NCI-H460 (cell line): ENCODE results near the genes DMD and MAGEB16.

GRCh38 chrX:30830551-30831783, 58.1 kb downstream of the TAB3 start:
RAMPAGE:
- cytosol, long total RNA: no peak
- long total RNA: no peak
- nucleus, long total RNA: no peak

DNA sequence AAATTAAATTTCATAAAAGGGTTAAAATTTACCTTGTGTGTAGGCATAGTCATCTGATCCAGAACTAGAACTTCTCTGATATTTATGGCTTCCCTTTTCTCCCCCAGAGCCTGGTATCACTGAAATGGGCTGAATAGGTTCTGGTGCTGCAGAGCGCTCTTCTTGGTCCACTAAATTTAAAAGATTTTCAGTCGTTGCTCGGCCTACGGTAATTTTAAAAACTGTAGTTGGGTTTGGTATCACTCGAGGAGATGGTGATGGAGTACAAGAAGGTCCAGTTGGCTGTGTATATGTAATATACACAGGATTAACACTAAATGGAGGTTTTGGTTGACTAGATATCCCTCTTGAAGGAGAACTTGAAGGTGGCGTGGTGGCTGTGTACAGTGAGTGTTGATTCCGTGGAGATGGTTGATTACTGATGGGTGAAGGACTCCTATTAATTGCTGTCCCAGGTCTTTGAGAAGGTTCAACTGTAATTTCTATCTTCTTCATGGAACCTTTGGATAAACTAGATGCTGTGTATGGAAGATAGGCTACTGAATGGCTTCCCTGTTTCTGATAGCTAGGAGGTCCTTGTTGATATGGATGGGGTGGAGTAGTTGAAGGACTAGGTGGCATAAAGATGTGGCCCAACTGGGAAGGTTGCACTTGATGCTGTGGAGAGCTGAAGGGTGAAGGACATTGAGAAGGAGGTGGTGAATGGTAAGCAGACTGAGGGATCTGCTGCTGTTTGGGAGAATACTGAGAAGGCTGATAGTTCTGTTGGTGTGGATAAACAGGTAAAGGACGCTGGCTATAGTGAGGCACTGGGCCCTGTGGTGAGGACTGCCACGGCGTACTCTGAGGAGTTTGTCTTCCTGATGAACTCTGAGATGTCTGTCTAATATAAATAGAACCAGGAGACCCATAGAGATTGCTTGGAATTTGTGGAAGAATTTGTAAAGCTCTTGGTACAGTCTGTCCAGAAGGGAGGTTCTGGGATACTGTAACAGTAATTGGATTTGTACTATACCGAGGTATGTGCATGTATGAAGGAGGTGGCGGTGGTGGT, 34.6 kb downstream of the TAB3 start:
RAMPAGE:
- cytosol, long total RNA: no peak
- long total RNA: no peak
- nucleus, long total RNA: no peak

GRCh38 chrX:30889791-30890055, 669 bp upstream of the TAB3 start:
RAMPAGE:
- cytosol, long total RNA: no peak
- long total RNA: no peak
- nucleus, long total RNA: no peak

GRCh38 chrX:31435412-31436169, 363.8 kb upstream of the FTHL17 start:
RAMPAGE:
- cytosol, long total RNA: no peak
- long total RNA: no peak
- nucleus, long total RNA: no peak

GRCh38 chrX:33211317-33211880, at the start of gene DMD:
Gene DMD (minus strand): TSS chrX:33211549.
RAMPAGE:
- cytosol, long total RNA: no peak
- long total RNA: no peak
- nucleus, long total RNA: no peak

GRCh38 chrX:33741855-33742345, 390.2 kb downstream of the FAM47A start:
RAMPAGE:
- cytosol, long total RNA: no peak
- long total RNA: no peak
- nucleus, long total RNA: no peak

GRCh38 chrX:34396236-34396586, 260.9 kb downstream of the TMEM47 start:
RAMPAGE:
- cytosol, long total RNA: no peak
- long total RNA: no peak
- nucleus, long total RNA: no peak

DNA sequence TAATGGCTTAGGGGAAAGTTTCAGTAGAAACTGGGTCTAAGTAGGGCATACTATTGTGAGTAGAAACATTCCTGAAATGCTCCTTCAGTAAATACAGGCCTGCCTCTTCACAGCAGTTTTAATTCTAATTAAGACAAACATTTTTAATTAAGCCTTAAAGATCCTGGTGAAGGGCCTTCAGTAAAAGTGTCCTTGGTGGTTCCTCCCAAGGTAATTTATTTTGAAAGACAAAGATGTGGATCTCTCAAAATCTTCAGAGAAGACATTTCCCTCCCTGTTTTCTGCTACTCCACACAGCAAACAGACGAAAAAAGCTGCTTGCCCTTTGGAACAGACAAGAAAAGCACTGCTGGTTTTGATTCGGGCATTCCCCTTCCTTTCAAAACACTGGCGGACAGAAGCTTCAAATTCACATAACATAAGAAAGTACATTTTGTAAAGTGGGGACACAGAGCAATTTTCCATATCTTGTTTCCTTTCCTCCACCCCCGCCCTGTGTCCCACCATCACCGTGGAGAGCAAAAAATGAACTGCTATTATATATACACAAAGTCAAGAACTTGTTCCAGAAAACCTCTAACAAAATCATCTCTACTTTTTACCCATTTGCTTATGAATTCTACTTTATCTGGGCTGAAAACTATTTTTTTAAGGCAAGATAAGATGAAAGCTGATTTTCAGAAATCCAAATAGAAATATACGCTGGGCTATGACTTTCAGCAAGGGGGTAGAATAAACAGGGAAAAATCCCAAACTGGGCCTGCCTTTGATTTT, 2.7 kb downstream of the TMEM47 start:
RAMPAGE:
- cytosol, long total RNA: no peak
- long total RNA: no peak
- nucleus, long total RNA: no peak

DNA sequence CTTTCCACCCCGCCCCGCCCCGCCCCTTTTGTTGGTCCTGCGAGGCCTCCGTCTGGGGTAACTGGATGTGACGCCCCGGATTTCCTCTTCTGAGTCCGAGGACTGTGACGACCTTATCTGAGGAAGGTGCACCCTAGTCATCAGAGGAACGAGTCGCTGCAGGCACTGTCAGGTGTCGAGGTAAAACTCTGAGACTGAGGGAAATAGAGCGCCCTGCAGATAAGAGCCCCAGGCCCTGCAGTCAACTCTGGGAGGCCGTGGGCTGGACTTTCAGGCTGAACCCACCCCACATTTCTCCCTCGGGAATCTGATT, at the start of gene MAGEB16:
TSS of gene MAGEB16 (plus strand) at position 104 of the 313 bp plus-strand sequence.
RAMPAGE:
- cytosol, long total RNA: no peak
- long total RNA: no peak
- nucleus, long total RNA: no peak

DNA sequence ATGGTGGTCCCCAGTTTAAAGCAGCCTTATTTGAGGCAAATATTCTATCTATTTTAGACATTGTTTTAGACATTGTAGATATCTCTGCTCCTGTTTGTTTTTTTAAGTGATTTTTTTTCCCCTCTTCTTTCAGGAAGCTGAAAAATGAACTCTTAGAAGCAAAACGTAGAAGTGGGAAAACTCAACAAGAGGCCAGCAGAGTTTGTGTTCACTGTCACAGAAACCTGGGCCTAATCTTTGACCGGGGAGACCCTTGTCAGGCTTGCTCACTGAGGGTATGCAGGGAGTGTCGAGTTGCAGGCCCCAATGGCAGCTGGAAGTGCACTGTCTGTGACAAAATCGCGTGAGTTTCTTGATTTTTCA, 47.7 kb downstream of the SYTL5 start:
RAMPAGE:
- cytosol, long total RNA: no peak
- long total RNA: no peak
- nucleus, long total RNA: no peak

DNA sequence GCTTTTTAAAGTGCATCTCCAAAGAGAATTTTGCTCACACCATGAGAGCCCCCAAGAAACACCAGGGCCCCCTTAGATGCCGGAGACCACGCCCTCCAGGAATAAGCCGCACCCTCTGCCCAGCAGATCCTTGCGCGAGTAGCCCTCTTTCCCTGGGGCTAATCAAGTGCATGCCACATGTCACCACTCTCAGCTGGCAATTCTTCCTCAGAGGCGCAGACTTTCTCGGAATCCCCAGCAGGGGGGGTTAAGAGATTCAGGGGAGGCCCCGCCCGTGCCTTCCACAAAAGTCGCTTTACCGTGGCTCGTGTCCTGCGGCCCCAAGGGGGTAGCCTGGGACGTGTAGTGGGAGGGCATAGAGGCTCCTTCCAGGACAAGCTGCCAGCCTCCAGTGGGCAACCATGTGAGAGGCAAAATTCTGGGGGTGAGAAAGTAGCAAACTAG, 721 bp downstream of the SRPX start:
RAMPAGE:
- cytosol, long total RNA: no peak
- long total RNA: no peak
- nucleus, long total RNA: no peak

DNA sequence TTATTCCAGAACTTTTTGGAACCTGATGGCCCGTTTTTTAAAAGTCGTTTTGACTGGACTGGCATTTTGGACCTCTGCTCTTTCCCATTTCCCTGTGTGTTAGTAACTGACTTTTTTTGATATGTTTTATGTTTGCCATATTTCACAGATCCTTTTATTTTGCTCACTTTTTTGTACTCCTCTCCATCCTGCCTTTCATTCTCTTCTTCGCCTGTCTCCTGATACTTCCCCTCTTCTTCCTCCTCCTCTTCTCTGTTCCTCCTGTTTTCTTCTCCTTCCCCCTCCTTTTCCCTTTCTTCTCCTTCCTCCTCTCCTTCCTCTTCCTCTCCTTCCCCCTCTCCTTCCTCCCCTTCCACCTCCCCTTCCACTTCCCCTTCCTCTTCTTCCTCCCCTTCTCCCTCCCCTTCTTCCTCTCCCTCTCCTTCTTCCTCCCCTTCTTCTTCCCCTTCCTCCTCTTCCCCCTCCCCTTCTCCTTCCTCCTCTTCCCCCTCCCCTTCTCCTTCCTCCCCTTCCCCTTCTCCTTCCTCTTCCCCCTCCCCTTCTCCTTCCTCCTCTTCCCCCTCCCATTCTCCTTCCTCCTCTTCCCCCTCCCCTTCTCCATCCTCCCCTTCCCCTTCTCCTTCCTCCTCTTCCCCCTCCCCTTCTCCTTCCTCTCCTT, 41.6 kb downstream of the RPGR start:
RAMPAGE:
- cytosol, long total RNA: no peak
- long total RNA: no peak
- nucleus, long total RNA: no peak

DNA sequence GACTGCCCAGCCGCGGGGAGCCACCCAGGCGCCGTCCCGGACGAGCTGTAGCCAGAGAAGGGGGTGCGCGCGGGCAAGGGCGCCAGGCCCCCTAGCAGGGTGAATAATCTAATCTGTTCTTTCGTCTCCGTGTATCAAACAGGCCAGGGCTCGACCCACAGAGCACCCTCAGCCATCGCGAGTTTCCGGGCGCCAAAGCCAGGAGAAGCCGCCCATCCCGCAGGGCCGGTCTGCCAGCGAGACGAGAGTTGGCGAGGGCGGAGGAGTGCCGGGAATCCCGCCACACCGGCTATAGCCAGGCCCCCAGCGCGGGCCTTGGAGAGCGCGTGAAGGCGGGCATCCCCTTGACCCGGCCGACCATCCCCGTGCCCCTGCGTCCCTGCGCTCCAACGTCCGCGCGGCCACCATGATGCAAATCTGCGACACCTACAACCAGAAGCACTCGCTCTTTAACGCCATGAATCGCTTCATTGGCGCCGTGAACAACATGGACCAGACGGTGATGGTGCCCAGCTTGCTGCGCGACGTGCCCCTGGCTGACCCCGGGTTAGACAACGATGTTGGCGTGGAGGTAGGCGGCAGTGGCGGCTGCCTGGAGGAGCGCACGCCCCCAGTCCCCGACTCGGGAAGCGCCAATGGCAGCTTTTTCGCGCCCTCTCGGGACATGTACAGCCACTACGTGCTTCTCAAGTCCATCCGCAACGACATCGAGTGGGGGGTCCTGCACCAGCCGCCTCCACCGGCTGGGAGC, 3.5 kb downstream of the MID1IP1 start:
RAMPAGE:
- cytosol, long total RNA: no peak
- long total RNA: no peak
- nucleus, long total RNA: no peak

RAMPAGE:
- cytosol, long total RNA: no peak
- long total RNA: no peak
- nucleus, long total RNA: no peak
Measured at GRCh38 chrX:38805614-38806463, 4.6 kb downstream of the MID1IP1 start.

GRCh38 chrX:39470897-39471222, 626.9 kb downstream of the BCOR start:
RAMPAGE:
- cytosol, long total RNA: no peak
- long total RNA: no peak
- nucleus, long total RNA: no peak

DNA sequence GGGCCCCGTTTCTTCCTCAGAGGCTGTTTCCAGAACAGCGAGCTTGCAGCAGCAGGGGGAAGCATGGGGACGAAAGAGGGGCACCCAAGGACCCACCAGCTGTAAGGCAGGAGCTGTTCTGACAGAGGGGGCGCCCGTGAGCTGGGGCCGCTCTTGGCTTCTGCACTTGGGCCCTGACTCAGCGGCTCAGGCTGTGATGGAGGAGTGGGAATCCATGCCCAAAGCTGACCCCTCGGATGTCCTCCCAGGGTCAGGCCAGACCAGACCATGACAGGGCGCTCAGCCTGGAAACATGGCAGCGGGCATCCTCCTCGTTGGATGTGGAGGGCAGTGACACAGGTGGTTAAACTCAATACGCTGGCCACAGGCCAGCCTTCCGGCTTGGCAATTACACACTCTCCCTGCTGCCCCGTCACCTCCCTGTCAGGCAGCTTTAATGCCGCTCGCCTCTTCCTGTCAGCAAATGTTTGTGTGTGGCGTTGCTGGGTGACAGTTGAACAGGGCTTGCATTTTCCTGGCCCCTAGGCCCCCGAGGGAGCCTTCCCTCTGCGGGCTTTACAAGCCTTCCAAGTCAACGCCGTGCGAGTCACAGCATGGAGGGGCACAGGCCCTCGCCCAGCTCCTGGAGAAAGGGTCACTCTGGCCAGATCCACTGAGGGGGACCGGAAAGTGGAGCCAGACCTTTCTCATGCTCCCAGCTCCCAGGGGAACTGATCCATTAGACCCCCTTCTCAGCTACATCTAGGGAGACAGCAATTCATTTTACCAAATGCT, 620.1 kb downstream of the BCOR start:
RAMPAGE:
- cytosol, long total RNA: no peak
- long total RNA: no peak
- nucleus, long total RNA: no peak

DNA sequence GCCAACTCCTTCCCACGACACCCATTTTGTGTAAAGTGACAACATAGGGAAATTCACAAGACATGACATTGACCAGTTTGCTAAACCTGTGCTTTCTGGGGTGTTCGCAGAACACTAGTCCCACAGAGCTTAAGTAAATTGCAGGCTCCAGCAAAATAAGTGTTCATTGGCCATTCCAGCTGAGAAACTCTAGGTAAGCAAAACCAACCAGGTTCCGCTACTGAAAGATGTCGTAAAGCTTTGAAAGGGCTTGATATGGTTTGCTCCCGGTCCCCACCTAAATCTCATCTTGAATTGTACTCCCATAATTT, 563.7 kb downstream of the BCOR start:
RAMPAGE:
- cytosol, long total RNA: no peak
- long total RNA: no peak
- nucleus, long total RNA: no peak

GRCh38 chrX:39771789-39773030, 325.5 kb downstream of the BCOR start:
RAMPAGE:
- cytosol, long total RNA: no peak
- long total RNA: no peak
- nucleus, long total RNA: no peak

GRCh38 chrX:39905380-39906080, 192.2 kb downstream of the BCOR start:
RAMPAGE:
- cytosol, long total RNA: no peak
- long total RNA: no peak
- nucleus, long total RNA: no peak

DNA sequence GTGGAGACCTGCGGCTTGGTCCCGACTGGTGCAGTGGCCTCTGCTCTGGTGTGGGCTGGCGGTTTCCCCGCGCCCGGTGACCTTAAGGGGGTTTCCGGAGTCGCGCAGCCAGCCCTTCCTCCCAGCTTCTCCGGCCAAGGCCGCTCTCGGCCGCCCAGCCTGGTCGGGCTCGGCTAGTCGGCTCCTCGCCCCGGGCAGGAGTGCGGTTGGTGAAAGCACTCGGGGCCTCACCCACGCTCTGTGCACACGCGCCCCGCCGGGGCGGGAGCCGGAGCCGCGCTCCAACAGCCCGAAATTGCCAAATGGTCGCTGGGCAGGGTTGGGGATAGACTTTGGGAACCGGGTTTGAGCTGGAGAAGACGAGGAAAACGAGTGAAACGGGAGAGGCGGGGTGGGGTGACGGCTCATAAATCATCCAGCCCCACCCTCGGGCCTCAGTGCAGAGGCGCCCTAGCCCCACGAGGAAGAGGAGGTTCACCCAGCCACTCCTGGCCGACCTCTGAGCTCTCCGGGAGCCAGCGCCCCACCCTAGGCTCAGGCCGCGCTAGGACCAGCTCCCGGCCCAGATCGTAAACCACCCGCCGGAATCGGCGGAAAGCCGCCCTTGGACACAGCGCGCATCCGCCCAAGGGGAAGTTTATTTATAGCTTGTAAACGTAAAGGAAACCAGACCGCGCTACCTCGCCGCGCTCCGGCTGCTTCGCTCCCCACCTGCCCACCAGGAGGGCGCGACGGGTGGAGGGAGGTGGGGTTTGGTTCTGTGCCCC, 84.6 kb downstream of the BCOR start:
RAMPAGE:
- cytosol, long total RNA: no peak
- long total RNA: no peak
- nucleus, long total RNA: no peak